Placental pericyte (primary cell): Measurements from ENCODE around the gene USP47.

GRCh38 chr11:10294421-10295145, 564 bp upstream of the SBF2 start:
- CAGE, long polyA plus RNA, result no peak

DNA sequence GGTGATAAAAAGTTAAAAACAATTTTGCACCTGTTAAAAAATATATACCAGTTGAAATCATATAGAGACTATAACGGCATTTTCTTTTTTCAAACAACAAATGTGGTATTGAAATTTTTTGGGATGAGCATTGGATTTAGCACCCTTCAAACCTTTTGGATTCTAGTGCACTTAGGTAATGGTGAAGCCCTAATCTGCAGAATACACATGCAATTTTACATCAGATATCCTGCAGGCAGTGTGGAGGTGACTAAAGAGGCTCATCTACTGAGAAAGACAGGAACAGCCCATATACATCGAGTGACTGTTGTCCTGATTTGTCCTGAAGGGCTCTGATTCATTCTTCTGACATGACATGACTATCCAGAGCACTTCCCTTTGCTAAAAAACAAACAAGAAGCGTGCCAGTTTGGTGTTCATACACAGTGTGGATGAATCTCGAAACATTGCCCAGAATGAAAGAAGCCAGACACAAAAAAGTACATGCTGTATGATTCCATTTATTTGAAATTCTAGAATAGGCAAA, 48.1 kb upstream of the AMPD3 start:
- CAGE, long polyA plus RNA, result no peak

DNA sequence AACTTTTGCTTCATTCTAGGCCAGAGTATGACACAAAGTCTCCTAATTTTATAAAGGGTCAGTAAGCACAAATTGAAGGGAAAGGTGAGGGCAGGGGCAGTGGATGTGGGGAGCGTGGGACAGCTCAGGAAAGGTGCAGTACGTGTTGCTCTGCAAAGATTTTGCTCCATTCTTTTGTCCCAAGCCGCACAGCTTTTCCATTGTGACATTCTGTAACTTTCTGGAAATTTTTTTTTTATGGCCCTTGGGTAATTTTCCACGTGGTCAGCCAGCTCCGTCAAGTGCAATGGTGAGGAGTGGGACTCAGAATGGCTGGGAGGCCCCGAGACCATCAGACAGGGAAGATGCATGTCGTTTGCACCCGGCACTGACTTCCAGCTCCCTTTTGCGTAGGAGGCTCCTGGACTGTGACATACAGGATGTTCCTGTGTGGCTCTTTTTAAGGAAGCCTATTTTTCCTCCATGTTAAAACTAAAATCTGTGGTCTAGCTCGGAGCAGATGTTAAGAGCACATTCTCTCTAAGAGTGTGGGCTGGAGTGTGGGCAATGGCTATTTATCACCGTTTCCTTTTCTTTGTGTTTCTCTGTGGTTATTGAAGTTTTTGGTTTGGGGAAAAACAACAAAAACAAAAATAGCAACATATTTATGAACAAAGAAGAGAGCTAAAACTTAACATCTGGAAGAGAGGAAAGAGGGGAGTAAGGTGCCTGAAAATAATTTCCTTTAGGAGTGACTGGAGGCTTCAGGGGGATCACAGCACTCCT, 41.0 kb upstream of the AMPD3 start:
- CAGE, long polyA plus RNA, result no peak

GRCh38 chr11:10509844-10510568, 31.0 kb downstream of the RNF141 start:
- CAGE, long polyA plus RNA, result no peak

DNA sequence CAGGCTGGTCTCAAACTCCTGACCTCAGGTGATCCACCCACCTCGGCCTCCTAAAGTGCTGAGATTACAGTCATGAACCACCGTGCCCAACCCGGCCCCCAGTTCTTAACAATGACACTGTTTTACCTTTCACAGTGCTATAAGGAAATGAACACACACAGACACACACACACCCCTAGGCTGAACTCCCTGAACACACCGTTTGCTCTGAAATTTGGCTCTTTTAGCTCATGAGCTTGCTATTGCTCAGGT, 2.2 kb downstream of the LYVE1 start:
- CAGE, long polyA plus RNA, result no peak

DNA sequence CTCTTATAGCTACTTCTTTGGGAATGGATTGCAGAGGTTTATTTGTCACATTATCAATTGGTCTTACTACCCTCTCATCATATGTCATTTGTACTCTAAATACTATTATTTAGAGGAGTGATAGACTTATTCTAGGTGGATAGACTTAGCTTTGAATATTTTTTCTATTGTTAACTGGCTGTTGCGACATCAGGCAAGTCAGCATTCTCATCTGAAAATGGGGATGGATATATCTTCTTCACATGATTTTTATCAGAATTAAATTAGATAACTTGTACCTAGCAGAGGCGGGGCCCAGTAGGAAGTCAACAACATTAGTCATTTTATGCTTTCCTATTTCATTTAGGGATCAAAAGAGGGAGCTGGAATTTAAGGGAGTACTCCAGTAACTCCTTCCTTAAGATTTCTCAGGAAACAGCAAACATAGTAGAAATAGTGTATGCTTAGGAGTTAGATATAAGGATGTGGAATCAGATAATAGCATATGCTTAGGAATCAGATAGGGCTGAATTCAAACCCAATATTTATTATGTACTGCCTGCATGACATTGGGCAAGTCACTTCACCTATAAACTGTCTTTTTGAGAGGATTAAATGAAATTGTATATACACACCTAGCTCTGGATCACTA, 1.8 kb downstream of the LYVE1 start:
- CAGE, long polyA plus RNA, result no peak

- CAGE, long polyA plus RNA, result no peak
Observed at GRCh38 chr11:10582929-10583215, 14.4 kb upstream of the LYVE1 start.

- CAGE, long polyA plus RNA, result no peak
Observed at GRCh38 chr11:10667246-10667688, 26.3 kb downstream of the IRAG1 start.

- CAGE, long polyA plus RNA, result no peak
Observed at GRCh38 chr11:10729209-10729730, 21.8 kb upstream of the CTR9 start.

GRCh38 chr11:10770283-10770779, 19.3 kb downstream of the CTR9 start:
- CAGE, long polyA plus RNA, result no peak

- CAGE, long polyA plus RNA, result no peak
Observed at GRCh38 chr11:10797966-10798851, 10.5 kb downstream of the EIF4G2 start.

DNA sequence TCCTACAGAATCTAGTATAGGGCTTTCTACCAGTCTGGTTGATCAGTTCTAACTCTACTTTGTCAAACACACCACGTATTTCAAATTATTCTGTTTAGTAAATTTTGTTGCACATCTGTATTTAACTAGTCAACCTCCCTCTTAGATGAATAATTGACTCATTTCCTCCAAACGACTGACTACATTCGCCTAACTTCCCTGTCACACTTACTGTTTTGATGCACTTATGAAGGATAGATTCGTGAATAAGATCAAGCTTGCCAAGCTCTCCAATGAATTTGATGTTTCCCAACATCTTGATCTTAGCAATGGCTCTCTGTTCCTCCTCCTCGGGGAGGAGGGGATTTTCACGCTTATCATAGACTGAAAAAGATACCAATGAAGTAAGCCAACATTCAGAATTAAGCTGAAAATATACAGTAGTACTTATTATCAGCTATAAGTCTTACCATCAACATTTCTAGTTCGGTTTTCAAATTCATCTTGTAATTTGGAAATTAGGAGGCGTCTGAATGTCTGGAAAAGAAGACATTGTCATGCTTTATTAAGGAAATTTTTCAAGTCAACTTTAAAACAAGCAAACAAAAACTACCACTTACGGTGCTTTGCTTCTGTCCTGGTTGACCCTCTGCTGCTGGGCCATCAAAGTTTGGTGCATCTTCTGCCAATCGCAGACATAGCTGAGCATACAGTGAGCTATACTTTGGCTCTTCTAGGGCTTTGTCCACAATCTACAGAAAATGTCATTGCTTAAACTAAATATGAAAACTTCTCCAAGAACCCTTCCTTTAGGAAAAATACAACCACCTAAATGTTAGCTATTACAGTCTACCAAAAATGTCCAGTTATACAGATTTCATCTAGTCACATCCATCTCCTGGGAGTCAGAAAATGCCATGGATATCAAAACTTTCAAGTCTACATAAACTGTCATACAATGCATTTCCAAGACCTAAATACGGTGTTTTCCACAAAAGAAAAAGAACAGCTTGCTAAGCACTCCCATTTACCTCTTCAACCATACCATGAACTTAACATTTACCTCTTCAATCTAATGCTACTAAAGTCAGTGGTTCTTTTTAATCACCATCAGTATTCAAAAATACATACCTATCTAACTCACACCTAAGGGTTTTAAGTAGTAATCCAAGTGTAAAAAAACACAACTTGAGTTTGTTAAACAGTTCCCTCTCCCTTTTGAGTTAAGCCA, 4.6 kb downstream of the EIF4G2 start:
- CAGE, long polyA plus RNA, result no peak

DNA sequence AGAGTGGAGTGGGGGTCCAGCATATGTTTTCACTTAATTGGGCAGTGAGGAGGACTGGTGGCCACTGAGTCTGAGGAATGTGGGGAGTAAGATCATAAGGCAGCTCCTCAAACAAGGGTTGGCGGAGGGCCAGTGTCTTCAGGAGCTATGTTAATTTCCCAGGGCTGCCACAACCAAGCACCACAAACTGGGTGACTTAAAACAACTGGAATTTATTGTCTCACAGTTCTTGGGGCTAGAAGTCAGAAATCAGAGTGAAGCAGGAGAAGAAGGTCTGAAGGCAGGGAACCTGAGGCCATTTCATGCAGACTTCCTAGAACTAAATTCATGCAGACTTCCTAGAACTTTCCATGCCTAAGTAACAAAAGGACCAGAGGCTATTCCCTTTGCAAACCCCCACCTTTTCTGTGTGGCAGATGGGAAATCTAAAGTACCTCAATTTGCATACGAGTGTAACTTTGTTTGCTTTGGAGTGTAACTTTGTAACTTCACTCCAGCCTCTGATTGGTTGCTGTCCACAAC, 50.4 kb upstream of the ZBED5 start:
- CAGE, long polyA plus RNA, result no peak

DNA sequence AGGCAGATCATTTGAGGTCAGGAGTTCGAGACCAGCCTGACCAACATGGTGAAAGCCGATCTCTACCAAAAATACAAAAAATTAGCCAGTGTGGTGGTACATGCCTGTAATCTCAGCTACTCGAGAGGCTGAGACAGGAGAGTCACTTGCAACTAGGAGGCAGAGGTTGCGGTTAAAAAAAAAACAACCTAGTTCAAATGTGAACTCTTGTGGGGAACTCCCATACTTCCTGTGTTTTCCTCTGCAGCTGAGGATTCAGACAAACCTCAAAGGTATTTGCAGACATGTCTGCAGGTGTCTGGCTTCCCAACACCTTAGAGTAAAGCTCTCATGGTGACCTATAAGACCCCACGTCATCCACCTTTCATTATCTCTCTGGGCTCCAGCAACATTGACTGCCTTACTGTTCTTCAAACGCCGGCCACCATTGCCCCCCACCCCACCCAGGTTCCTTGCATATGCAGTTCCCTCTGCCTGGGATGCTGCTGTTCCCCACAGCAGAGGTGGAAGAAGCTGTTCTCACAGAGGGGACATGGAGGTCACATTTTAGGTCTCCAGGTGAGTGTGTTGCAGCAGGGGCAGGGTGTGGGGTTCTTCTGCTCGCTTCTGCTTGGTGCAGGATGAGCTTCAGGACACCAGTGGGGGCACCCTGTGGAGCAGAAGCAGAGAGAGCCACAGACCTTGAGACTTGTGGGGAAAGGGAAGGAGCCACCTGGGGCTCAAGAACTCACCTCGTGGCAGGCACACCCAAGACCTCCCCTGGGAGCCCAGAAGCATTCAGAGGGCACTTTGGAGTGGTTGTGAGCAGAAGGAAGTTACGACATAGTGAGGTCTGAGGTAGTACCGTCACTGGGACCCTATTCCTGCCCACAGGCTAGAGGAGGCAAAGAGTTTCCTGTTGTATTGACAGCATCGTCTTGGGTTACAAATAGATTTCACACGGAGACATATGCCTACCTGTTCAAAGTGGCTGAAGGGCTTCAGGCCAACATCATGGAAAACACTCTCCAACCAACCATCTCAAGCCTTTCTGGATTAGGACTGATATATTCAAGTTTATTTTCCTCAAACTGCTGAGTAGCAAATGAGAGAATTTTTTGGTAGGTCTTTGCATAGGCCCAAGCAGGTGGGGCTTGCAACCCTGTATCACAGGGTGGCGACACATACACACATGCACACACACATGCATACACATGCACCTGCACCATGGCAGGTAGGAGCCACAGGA, 203.1 kb downstream of the CSNK2A3 start:
- CAGE, long polyA plus RNA, result no peak

DNA sequence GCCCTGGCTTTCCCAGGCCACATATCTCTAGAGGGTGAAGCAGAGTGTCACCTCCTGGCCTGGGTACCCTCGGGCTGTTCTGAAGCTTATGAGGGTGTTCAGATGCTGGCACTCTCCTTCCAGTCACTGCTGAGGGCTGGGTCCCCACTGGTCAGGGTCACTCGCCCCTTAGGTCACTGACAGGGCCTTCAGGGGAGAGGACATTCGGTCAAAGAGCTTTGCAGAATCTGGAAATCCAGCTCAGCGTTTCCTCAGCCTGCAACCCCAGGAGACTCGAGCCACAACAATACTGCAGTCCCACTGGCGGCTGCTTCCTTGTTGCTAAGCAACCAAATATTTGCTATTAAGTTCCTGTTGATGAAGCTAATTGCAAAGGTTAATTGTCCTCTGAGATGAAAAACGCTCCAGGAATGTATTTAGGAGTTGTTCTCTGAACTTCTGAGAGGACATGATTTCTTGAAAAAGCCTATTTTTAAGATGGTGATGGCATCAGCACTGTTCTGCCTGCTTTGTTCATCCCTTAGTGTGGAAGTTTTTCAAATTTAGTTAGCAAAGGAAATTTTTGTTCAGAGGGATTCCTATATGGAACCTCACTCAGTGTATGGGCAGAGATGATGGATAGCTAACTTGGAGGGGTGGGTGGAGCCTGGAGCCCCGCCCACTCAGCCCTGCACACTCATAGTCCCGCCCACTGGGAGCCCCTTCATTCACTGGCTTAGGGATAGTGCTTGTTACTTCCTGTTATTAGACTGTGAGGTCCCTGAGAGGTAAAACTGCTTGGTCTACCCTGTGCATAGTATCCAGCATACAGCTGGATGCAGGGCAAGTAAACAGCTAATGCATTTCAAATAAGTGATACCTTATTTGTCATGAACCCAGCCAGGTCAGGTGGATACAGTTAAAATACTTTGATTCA, 109.2 kb downstream of the CSNK2A3 start:
- CAGE, long polyA plus RNA, result no peak

- CAGE, long polyA plus RNA, result no peak
Observed at GRCh38 chr11:11413872-11414885, 61.1 kb upstream of the CSNK2A3 start.

DNA sequence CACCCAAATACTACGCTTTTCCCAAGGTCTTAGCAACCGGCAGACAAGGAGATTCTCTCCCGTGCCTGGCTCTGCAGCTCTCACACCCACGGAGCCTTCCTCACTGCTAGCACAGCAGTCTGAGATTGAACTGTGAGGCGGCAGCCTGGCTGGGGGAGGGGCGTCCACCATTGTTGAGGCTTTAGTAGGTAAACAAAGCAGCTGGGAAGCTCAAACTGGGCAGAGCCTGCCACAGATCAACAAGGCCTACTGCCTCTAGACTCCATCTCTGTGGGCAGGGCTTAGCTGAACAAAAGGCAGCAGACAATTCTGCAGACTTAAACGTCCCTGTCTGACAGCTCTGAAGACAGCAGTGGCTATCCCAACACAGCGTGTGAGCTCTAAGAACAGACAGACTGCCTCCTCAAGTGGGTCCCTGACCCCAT, 70.0 kb upstream of the GALNT18 start:
- CAGE, long polyA plus RNA, result no peak

- CAGE, long polyA plus RNA, result no peak
Observed at GRCh38 chr11:11814578-11814983, 27.2 kb upstream of the USP47 start.

DNA sequence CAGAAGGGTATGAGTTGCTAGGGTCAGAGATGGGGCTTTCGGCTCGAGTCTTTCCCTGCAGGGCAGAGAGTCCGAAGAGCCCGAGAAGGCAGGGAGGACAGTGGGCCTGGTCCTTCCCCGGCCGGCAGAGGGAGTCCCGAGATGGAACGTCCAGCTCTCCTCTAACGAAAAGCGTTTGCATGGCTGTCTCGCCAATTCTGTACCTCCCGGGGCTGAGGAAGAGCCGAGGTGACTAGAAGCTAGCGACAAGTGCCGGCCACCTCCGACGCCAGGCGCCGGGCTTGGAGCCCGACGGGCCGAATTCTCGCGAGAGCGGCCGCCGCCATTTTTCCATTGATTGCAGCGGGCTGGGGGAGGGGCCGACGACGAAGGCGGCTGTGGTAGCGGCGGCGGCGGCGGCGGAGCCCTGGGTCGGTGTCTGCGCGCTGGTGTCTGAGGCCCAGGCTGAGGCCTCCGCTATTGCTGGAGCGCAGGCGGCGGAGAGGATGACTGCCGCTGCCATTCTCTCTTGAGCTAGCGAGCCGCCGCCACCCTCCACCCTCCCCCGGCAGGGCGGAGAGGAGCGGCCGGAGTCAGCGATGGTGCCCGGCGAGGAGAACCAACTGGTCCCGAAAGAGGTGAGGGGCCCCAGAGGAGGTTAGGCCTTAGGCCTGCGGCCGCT, at the start of gene USP47:
TSS of gene USP47 (plus strand) at position 365 of the 661 bp plus-strand sequence.
- CAGE, long polyA plus RNA, result no peak

DNA sequence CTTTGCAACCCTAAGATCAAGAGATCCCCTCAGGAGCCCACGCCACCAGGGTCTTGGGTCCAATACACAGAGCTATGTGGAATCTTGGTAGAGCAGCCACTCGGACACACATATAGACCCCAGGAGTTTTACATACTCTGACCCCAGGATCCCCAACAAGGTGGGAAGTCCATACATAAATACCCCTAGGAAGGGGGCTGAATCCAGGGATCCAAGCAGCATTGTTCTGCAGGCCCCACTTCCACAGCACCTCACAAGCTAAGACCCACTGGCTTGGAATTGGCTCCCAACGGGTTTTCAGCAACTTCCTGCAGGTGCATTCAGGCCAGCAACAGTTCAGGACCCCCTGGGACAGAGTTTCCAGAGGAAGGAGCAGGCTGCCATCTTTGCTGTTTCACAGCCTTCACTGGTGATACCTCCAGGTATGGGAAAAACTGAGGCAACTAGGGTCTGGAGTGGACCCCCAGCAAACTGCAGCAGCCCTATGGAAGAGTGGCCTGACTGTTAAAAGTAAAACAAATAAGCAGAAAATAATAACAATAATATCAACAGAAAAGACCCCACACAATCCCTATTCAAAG, 43.8 kb downstream of the USP47 start:
- CAGE, long polyA plus RNA, result no peak